Zone of skin (tissue), 1 donor: ENCODE measurements around a stretch of chr12.

DNA sequence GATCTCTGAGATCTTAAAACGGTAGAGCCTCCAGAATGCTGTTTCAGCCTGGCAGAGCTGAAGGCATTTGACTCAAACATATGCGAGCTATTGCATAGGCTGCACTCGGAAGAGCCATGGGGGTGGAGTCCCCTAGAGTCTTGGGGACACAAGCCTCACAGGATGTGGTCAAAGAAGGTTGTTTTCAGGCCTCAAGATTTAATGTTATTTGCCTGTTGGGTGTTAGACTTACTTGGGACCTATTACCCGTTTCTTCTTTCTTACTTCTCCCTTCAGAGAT lies 172.1 kb upstream of the ATP2B1 start:
- RRBS = no CpG with 5 or more reads among the region's 4 CpGs

GRCh38 chr12:89984709-89985422 lies 276.2 kb upstream of the ATP2B1 start:
- RRBS = 95% methylated on average over 3 of the region's 10 CpGs

DNA sequence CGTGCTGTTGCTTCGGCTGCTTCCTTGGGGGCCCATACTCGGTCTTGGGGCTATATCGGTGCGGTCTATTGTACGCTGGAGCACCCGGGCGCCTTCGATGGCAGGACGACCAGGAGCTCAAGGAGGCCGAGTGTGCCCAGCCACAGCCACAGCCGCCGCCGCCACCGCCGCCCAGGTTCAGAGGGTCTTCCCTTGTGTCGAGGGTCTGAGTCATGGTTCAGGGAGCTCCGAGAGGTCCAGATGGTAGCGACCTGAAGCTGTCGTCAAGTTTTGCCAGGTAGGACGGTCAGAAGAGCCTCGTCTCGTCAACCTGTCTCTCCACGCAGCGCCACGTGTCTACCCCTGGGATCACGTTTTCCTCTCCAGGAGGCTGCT lies 460 bp downstream of the CCER1 start:
- RRBS = 97% methylated on average over 6 of the region's 27 CpGs

GRCh38 chr12:91126517-91127160 lies 15.3 kb upstream of the LUM start:
- RRBS = no CpG with 5 or more reads among the region's 1 CpG

DNA sequence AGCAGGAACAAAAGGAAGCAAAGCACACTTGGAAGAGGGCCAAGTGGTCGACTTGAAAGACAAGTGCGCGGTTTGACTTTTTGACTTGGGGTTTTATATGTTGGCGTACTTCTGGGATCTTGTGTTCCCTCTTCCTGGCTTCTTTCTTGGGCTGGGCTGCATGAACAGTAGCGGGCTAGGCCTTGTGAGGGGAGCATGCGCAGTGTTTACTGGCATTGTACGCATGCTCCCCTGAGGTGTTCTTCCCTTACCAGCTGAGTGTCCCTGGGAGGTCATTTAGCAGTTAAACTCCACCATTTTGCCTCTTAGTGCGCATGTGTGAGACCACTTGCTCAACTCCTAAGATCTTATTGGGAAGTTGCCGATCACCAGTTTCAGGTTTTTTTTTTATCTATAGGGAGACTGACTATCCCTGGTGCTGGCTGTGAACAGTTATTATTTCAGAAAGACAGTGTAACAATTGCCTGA lies 369.5 kb upstream of the DCN start:
- RRBS = no CpG with 5 or more reads among the region's 9 CpGs

GRCh38 chr12:91783428-91783627 lies 362.3 kb downstream of the BTG1 start:
- RRBS = no CpG with 5 or more reads among the region's 2 CpGs

GRCh38 chr12:91983076-91983299 lies 162.7 kb downstream of the BTG1 start:
- RRBS = no CpG with 5 or more reads among the region's 2 CpGs

DNA sequence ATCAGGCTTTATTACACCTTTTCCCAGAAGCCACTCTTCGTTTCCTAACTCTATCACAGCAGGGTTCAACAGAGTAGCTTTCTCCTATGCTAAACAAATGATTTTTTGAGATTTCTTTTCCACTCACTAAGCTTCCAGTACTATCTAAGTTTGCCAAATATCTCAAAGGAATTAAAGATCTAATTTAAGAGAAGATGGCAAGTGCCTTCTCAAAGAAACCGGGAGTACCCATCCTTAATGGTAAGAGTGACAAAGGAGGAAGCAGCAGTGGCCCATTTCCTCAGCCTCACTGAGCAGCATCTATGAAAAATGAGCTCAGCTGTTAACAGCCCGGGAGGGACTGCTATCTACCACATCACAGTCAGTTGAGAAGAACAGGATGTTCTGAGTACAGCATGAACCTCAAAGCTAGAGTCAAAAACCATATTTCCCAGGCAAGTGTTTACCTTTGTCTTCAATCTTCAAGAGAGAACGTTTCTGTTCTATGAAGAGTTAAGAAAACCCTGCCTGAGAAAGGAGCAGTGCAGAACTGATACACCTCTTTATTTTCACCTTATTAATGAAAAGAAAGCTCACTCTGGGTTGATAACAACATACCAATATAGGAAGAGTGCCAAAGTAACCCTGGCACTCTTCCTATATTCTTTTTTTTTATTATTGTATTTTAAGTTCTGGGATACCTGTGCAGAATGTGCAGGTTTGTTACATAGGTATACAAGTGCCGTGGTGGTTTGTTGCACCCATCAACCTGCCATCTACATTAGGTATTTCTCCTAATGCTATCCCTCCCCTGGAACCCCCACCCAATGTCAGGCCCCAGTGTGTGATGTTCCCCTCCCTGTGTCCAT lies 115.0 kb downstream of the BTG1 start:
- RRBS = 9% methylated on average over 2 of the region's 5 CpGs

GRCh38 chr12:92061631-92062038 lies 84.0 kb downstream of the BTG1 start:
- RRBS = no CpG with 5 or more reads among the region's 4 CpGs

GRCh38 chr12:92064178-92064788 lies 81.4 kb downstream of the BTG1 start:
- RRBS = no CpG with 5 or more reads among the region's 2 CpGs

DNA sequence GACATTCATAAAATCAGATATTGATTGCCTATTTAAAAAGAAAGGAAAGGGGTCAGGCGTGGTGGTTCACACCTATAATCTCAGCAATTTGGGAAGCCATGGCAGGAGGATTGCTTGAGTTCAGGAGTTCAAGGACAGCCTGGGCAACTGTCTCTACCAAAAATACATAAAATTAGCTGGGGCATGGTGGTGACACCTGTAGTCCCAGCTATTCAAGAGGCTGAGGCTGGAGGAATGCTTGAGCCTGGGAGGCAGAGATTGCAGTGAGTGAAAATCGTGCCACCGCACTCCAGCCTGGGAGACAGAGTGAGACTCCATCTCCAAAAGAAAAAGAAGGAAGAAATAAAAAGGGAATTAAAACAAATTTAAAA lies 20.7 kb downstream of the BTG1 start:
- RRBS = no CpG with 5 or more reads among the region's 3 CpGs

GRCh38 chr12:92134357-92135334 lies 11.0 kb downstream of the BTG1 start:
- RRBS = no CpG with 5 or more reads among the region's 9 CpGs

DNA sequence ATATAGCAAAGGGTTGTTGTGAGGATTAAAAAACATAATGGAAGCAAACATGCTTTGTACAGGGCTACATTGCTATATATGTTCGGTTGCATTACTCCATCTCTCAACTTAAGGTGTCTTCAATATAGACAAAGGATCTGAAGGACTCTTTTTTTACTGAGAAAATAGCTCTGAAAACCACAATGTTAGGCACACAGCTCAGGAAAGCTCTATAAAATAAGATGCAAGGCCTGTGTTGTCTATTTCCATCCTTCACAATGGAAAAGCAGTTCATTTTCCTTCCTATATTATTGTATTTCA lies 8.0 kb downstream of the BTG1 start:
- RRBS = no CpG with 5 or more reads among the region's 1 CpG

DNA sequence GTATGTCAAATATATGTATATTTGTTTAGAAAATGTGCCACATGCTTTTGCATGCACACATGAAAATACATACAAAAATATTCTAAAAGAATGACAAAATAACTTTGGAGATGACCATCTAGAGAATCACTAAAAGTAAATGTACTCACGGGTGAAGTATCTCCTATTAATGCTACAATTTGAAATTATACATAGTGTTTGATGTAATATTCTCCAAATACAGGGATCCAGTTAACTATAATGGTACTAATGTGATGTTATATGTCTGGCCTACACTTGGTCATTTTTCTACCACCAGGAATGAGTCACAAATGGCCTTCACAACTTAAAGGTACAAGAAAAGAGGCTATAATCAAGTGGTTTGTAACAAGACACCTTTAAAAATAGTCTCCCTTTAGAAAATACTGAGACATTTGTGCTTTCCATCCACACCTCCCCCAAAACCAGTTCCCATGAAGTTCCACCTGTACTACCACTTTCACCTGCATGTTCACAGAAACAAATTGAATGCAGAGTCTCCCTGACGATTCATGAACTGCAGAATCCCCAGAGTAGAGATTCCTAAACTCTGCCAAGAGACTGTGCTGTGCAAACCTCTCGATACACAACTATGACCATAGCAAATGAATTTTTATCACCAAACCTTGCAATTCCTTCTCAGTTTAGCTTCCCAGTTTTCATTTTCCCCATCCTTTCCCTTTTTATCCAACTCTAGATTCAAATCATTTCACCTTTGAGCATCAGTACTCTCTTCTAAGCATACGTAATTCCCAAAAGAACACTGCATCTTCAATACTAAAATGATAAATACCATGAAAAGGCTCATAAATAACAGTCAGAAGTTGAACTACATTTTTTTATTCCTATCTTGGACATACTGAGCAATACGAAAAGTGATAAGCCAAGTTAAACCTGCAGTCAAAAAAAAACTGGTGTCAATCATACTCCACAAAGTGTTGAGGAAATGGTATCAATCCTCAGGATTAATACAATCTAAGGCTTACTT lies 5.9 kb downstream of the BTG1 start:
- RRBS = no CpG with 5 or more reads among the region's 5 CpGs

DNA sequence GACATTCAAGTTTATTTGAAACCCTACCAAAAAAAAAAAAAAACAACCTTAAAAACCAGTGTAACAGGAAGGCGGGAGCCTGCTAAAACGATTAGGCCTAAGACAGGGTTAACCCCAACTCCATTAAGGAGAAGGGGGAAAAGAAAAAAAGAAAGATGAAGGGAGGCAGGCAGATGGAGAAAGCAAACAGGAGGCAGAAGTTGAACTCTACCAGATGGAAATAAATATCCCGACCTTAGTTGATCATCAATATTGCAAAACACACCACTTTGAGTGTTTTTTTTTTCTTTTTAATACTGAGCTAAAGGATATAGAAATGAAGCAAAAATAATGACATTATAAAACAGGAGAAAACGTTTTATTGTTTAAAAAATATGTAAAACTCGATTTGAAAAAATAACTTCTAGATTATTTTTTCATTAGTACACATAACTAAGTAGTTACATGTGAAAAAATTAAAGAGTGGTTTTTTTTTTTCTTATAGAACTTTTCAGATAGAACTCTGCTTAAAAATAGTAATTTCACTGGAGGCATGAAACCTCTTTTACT lies 1.4 kb upstream of the BTG1 start:
- RRBS = no CpG with 5 or more reads among the region's 5 CpGs

DNA sequence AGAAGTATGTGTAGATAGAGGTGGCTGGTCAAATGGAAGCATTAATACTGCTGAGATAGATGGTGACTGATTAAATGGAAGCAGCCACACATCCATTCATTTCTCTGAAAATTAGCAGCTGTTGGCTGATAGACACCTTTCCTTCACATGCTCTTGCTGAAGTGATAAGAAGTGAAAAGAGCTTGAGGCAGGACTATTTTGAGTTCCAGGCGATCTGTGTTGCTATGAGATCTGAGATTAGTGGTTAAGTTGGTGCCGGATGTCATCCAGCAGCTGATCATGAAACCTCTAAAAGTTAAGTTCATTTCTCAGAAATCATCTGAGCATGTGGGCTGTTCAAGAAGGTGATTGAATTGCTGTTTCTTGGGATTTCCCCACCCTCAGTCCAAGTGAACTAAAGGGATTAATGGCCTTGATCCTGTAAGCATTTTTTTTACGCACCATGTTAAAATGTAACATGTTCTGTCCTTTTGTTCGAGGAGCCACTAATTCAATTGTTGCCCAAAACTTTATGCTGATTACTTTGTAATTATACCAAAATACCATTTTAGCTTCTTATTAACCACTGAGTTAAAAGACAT lies 258.2 kb upstream of the BTG1 start:
- RRBS = no CpG with 5 or more reads among the region's 4 CpGs

DNA sequence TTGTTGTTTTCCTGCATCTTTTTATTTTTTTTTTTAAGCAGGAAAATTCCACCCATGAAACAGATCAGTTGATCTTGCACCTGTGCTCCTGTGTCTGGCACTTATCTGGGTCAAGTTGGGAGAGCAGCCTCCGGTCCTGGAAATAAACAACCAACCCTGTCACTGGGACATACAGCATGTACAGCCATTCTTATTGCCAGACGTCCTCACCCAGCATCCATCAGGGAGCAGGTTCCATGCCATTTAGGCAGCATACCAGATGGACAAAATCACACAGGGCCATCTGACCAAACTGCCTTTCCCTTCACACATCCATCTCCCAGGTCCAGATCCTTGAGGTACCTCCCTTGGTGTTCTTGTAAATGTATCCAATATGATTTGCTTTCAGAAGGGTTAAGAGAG lies 266.1 kb upstream of the BTG1 start:
- RRBS = no CpG with 5 or more reads among the region's 2 CpGs

DNA sequence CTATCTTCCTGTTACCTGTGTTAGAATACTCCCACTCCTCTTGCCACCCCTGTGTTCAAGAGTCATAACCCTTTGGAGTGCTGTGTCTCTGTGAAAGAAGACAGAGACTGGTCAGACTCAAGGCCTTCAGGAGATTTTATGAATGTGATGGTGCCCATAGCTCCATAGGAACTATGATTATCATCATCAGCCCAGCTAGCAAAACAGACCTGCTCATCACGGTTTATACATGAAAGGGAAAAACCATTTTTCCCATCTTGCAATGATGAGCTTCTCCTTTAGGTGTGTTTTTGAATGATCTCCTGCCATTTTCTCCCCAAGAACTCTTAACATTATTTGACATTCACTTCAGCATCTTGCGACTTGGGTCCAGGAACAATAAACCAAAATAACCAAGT lies 113.1 kb upstream of the PLEKHG7 start:
- RRBS = no CpG with 5 or more reads among the region's 2 CpGs

GRCh38 chr12:92777872-92778233 lies 75.1 kb downstream of the PLEKHG7 start:
- RRBS = no CpG with 5 or more reads among the region's 5 CpGs